ENCODE data around the genes CCDC184, KANSL2 and KCNH3.

GRCh38 chr12:48183393-48184280 is at the start of gene CCDC184:
TSS of gene CCDC184 (plus strand) at chr12:48183644.
- PRO-cap, result no peak
- RAMPAGE, long total RNA, result no peak

- PRO-cap, result no peak
- RAMPAGE, long total RNA, result no peak
Measured at GRCh38 chr12:48286251-48286840, 42.4 kb upstream of the H1-7 start.

GRCh38 chr12:48489434-48489972 is 7.2 kb downstream of the C12orf54 start:
- PRO-cap, result no peak
- RAMPAGE, long total RNA, result no peak

GRCh38 chr12:48682091-48682934 is at the start of gene KANSL2:
TSS of gene KANSL2 (minus strand) at chr12:48682238.
- PRO-cap, result unidirectional peak, minus-strand start at chr12:48682235
- RAMPAGE, long total RNA, result start-site peak on the minus strand at chr12:48682208-48682259, 316 and 155 reads in 2 replicates

GRCh38 chr12:48691964-48692293 is 9.9 kb upstream of the KANSL2 start:
- PRO-cap, result no peak
- RAMPAGE, long total RNA, result no peak

DNA sequence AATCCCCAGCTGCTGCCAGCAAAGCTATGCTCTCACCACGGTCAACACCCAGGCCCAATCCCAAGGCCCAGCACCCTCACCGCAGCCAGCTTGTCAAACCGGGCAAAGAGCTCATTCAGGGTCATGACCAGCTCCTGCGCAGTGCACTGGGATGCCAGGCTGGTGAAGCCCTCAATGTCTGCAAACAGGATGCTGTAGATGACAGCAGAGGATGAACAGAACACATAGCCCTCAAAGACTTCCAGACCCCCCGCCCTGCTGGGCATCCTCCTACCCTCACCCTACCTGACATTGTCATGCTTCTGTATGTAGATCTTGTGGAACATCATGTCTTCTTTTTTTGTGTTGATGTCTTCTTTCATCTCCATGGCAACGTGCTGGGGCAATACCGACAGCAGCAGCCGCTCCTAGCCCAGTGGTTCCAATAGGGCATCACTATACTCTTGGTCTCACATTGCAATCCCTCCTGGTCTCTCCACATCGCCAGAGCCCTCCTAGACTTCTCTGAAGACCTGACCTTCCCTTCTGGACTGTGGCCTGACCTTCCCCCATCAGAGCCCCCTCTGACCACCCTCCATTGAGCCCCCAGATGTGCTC is 11.5 kb downstream of the ADCY6 start:
- PRO-cap, result no peak
- RAMPAGE, long total RNA, result no peak

- PRO-cap, result no peak
- RAMPAGE, long total RNA, result no peak
Measured at GRCh38 chr12:48850865-48851309, 1.1 kb downstream of the DDX23 start.

DNA sequence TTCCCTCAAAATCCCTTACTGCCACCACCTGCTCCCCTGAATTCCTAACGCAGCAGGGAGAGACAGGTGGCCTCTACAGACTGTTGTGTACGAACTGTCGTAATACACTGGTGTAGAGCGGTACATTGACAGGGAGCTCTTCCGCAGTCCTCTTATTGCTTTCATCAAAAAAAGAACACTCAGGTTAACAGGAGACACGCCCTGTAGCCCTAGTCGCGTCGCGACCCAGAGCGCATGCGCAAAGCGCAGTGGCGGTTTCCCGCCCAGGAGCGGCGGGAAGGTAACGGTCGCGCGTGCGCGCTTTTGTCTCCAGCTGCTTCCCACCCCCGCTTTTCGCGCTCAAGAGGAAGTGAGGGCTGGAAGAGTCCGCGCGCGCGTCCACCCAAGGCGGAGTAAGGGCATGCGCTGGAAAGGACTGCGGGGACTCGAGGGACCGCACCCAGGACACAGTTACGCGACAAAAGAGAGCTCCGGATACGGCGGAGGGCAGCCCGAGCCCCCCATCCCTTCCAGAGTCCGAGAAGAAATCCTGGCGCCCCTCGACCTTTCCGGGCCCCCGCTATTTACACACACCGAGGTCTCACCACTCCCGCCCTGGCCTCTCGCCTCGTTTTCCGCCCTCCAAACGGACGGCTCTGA is 515 bp downstream of the TUBA1B start:
- PRO-cap, result unidirectional peak, plus-strand start at position 347 of the sequence
- RAMPAGE, long total RNA, result no peak

DNA sequence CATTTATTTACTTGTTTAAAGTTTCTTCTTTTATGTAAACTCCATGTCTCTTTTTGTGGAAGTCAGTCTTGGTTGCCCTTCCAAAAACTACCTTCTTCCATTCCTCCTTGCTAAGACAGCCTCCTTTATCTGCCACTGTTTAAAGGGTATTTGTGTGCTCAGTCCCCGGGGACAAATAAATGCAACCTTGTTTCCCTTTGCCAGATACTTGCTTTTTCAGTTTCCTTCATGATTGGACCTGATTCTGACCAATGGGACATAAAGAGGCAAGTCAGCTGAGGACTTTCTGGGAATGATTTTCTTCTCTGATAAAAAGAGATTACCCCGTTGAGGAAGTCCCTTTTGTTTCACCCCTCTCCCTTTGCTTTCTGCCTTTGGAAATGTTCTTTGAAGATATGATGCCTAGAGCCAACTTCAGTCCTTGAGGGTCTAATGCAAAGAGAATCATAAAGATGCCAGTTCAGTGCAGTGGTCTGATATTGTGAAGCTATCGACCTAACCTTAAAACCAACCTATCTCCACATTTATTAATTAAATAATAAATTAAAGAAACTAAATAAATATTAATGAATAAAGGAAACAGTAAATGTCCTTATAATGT is 7.5 kb upstream of the TUBA1B start:
- PRO-cap, result no peak
- RAMPAGE, long total RNA, result no peak

DNA sequence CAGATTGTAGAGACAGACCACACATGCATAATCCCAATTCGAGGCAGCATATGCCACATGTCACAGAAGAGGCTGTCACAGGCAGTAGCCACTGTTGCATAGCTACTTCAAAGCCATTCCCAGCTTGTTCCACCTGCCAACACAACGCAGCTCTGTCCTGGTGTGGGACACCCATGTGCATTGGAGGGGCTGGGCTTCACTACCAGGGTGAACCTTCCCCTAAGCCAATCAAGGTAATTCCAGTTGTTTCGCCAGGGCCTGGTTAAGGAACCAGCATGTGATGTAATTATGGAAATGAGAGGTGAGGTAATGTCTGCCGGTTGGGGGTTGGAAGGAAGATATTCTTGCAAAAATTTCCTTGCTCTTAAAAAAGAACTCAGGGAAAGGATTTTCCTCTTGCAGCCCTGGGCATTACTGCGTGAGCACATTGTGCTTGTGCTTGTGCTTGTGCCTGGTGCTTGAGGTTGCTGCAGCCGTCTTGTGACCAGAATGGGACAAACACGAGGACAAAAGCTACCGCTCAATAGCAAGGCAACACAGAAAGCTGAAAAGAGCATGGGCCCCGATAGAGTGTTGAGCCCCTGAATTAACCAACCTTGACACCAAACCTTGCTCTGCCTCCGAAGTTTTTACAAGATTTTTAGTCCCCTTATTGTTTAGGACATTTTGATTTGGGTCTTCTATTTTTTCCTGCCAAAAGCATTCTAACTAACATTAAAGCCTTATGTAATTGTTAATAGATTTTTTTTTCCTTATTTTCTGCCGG is 14.9 kb downstream of the TUBA1C start:
- PRO-cap, result no peak
- RAMPAGE, long total RNA, result no peak

DNA sequence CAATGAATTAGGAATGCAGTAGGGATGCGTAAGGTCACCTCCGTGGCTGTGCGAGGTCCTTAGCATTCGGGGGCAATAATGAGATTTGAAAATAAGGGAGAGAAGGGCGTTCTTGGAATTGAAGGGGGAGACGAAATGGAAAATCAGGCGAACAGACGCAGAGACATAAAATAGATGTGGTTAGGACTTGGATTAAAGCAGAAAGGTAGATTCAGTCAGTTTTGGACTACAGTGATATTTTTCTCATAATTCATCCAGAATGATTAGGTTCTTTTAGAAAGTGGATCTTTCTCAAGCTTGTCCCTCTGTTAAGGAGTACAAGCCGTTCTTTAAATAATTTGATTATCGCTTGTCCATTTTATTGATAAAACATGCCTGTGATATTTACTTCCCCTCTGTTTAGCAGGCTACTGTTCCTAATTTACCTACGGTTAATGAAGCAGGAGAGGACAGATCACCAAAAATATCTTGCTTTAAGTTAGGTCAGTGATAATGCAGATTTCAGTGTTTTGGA is 733 bp downstream of the SPATS2 start:
- PRO-cap, result no peak
- RAMPAGE, long total RNA, result no peak

DNA sequence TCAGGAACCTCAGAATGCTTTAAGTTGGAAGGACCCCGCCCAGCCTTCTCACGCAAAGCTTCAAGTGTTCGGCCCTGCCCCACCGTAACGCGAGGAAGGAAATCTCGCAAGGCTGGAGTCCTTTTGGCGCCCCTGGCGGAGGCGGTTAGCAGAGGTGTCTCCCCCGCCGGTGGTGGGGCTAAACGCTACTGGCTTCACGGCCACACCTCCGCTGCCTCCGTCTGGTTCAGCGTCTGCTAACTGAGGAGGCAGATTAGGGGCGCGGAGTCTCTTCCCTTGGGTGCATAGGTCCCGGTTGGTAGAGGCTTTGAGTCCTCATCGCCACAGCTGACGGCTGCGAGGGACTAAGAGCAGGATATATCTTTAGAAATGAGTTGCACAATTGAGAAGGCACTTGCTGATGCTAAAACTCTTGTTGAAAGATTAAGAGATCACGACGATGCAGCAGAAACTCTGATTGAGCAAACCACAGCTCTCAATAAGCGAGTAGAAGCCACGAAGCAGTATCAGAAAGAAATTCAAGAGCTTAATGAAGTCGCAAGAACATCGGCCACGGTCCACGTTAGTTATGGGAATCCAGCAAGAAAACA is 22.0 kb downstream of the SPATS2 start:
- PRO-cap, result no peak
- RAMPAGE, long total RNA, result no peak

DNA sequence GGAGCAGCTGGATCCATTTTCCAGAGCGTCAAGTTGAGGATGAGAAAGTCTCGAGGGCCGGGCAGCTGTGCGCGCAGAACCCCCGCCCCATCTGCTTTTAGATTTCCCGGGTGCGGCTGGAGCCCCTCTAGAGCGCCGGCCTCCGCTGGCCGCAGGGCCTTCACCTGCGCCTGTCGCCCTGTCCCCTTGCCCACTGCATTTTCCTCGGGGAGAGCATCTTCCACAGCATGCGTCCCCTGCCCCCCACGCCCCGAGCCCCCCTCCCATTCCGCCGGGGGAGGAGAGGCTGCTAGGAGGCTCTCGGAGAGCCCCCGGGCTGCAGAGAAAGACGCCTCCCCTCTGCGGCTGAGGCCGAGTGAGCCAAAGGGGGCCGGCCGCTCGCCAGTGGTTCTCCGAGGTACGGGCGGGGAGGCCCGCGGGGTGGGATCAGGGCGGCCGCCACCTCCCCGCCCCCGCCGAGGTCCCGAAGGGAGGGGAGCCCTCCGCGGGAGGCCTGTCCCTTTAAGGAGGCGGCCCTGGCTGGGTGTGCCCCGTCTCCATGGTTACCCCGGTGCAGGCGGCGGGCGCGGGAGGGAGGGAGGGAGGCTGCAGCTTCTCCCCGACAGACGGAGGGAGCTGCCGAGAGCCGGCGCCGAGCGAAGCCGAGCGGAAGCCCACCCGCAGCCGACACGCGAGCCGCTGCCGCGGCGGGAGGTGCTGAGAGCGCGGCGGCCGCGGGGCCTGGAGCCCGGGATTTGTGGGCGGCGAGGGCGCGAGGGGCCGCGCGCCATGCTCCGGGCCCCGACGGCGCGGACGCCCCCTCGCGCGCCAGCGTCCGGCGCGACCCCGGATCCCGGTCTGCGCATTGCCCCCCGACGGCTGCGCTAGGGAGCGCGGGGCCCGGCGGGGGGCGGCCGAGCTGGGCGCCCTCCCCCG is at the start of gene KCNH3:
Gene KCNH3, plus strand, starts transcription at position 583 of the 915 bp plus-strand sequence.
- PRO-cap, result no peak
- RAMPAGE, long total RNA, result no peak

DNA sequence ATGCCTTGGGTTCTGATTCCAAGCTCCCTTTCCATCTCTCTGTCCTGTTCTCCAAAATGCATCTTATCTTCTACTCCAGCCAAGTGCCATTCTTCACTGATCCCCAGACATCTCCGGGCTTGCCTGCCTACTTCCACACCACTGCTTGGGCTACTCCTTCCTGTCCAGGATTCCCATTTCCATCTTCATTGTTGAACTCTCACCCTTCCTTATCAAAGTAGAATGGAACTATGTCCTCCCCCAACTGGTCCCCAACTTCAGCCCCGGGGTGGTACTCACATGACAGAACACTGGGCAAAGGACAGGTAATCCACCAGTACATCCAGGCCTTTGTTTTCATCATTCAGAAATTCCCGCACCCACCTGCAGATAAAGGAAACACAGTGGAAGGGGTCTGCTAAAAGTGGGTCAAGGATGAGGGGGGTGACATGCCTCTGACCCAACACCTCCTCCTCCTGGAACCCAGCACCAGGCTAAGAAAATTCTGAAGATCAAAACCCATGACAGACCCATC is 38.4 kb downstream of the PRPF40B start:
- PRO-cap, result no peak
- RAMPAGE, long total RNA, result no peak

DNA sequence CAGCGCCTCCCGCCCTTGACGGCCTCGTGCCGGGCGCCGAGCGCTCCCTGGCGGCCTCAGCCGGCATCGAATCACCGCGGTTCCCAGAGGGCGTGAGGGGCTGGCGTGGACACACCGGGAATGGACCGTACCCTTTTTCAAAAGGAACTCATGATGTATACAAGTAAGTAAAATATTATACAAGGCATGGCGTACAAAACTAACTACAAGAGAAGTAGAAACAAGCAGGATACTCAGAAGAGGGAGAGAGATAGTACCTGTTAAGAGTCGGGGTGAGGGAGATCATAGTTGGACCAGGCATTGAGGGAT is 426 bp upstream of the FMNL3 start:
- PRO-cap, result no peak
- RAMPAGE, long total RNA, result no peak

DNA sequence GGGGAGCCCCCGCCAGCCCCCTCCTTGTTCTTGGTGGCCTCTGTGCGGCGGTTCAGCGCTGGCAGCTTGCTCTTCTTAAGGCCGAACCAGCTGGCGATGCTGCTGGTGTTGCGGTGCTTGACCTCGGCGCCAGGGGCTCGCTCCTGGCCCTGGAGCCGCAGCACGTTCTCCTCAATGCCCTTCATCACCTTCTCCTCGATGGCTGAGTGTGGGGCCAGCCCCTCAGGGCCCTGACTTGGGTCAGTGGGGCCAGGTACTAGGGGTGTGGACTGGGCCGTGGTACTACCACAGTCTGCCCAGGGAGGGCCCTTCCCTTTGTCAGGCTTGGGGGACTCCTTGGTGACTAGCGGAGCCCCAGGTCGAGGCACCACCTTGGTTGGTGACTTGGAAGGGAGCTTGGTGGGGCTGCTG is 33.2 kb downstream of the NCKAP5L start:
- PRO-cap, result no peak
- RAMPAGE, long total RNA, result no peak

GRCh38 chr12:50032644-50033750 is 7.7 kb upstream of the RACGAP1 start:
- PRO-cap, result no peak
- RAMPAGE, long total RNA, result no peak

- PRO-cap, result no peak
- RAMPAGE, long total RNA, result no peak
Measured at GRCh38 chr12:50095672-50096637, 7.9 kb upstream of the GPD1 start.

DNA sequence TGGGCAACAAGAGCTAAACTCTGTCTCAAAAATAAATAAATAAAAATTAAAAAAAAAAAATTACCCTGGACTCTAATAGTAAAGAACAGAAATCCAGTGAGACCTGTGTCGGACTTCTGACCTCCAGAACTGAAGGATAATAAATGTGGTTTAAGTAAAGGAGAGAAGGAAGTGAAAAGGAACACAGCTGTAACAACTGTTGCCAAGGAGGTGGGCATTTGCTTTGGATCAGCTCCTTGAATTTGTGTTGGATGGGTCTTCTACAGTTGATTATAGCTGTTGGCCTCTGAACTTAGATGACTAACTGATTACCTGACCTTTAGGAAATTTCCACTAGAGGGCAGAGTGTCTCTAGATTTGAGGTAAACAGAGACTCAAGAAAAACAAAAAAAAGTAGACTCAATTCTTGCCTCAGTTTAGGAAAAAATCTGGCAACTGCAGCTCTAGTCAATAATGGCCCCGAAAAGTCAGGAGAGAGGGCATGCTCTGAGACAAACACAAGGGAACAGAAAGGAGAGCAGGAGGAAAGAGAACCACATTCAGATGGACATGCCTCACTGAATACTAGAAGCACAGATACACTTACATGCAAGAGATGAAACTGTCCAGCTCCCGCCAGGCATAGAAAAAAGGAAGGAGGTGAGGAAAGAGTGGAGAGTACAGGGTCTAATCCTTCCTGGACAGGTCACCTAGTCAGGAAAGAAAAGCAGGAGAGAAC is 20.5 kb downstream of the COX14 start:
- PRO-cap, result no peak
- RAMPAGE, long total RNA, result no peak

DNA sequence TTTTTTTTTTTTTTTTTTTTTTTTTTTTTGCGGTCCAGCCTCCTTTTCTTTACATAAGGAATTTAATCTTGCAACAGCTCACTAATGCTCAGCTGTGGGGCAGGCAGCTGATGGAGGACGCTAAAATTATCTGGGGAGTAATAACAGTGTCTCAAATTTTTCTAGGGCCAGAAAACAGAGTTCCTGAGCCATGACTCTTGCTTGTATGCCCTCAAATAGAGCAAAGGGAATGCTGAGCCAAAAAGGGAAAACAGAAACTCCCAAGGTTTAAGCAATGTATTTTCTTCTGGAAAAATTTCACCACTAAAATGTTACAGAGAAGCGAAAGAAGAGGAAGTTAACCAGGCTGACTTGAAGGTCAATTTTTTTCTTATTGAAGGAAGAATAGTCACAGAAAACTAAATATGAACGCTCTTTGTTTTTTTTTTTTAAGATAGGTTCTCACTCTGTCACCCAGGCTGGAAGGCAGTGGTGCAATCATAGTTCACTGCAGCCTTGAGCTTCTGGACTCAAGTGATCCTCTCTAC is 41.3 kb downstream of the LIMA1 start:
- PRO-cap, result no peak
- RAMPAGE, long total RNA, result no peak

Data from spinal cord (tissue), 3 donors.